Caco-2 (cell line): ENCODE results near the genes RCVRN and MYH2.

- PRO-cap: no peak
- RRBS: no CpG with 5 or more reads among the region's 9 CpGs
Observed at GRCh38 chr17:9665222-9666165, 20.2 kb downstream of the USP43 start.

GRCh38 chr17:9905090-9905490, at the start of gene RCVRN:
RCVRN (minus strand) TSS chr17:9905271.
- PRO-cap: no peak
- RRBS: no CpG with 5 or more reads among the region's 14 CpGs

DNA sequence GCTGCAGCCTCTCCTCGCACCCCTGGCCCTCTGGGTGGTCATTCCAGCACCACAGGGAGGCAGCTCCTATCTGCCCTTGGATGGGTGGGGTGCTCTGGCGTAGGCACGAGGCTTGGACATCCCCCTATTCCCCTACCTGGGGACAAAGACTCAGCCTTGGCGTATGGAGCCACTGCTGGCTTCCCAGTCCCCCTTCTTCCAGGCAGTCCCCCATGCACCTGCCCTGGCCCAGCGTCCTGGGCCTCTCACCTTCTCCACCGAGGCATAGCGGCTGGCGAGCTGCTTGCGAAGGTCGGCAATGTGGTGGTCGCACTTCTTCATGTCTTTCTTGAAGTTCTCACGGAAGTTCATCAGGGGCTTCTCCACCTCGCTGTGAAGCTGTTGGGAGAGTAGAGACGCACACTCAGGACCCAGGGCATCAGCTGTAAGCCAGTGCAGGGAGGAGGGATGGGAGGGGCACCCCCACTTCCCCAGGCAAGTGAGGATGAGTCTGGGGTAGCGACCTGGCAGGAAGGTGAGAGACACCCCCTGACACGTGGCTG, 21.4 kb upstream of the RCVRN start:
- PRO-cap: no peak
- RRBS: no CpG with 5 or more reads among the region's 16 CpGs

GRCh38 chr17:9959275-9959941, 54.3 kb upstream of the RCVRN start:
- PRO-cap: no peak
- RRBS: no CpG with 5 or more reads among the region's 23 CpGs

- PRO-cap: no peak
- RRBS: no CpG with 5 or more reads among the region's 10 CpGs
Observed at GRCh38 chr17:10151844-10152574, 46.4 kb downstream of the GAS7 start.

DNA sequence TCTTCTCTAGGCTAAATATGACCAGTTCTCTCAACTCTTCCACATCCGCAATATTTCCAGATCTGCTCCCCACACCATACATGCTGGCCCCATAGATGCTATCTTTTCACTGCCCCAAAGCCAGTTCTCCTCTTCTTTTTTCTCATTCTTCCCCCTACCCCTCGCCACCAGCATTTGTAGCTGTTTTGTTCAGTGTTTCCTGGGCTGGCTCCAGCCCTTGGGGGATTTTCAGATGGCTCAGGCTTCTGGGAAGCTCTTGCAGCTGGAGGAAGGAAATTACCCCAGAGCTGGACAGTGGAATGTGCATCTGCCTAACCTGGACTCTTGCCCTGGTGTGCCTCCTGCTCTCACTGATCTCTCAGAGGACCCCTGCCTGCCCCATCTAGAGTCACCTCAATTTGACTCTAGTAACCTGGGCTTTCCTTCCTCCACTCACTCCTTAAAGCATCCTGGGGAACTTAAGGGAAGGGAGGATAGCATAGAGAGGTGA, 82.8 kb downstream of the MYH13 start:
- PRO-cap: no peak
- RRBS: no CpG with 5 or more reads among the region's 2 CpGs

- PRO-cap: no peak
- RRBS: no CpG with 5 or more reads among the region's 11 CpGs
Observed at GRCh38 chr17:10549514-10550055, at the start of gene MYH2. MYH2 (minus strand) TSS chr17:10549658.

DNA sequence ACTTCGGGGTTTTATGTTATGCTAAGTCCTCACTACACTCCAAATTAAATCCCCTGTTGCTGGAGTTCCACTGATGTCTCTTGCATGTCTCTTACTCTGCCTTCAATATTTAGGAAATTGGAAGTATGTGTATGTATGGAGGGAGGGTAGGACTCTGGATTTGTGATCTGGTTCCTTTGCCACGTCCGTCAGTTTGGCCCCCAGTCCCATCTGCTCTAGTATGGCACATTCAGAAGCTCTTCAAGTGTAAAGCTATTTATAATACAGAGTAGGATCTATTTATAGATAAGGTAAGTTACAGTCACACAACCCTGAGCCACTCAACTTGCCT, 19.1 kb downstream of the TMEM238L start:
- PRO-cap: no peak
- RRBS: no CpG with 5 or more reads among the region's 3 CpGs

GRCh38 chr17:12081035-12081514, 60.4 kb downstream of the MAP2K4 start:
- PRO-cap: no peak
- RRBS: no CpG with 5 or more reads among the region's 2 CpGs

DNA sequence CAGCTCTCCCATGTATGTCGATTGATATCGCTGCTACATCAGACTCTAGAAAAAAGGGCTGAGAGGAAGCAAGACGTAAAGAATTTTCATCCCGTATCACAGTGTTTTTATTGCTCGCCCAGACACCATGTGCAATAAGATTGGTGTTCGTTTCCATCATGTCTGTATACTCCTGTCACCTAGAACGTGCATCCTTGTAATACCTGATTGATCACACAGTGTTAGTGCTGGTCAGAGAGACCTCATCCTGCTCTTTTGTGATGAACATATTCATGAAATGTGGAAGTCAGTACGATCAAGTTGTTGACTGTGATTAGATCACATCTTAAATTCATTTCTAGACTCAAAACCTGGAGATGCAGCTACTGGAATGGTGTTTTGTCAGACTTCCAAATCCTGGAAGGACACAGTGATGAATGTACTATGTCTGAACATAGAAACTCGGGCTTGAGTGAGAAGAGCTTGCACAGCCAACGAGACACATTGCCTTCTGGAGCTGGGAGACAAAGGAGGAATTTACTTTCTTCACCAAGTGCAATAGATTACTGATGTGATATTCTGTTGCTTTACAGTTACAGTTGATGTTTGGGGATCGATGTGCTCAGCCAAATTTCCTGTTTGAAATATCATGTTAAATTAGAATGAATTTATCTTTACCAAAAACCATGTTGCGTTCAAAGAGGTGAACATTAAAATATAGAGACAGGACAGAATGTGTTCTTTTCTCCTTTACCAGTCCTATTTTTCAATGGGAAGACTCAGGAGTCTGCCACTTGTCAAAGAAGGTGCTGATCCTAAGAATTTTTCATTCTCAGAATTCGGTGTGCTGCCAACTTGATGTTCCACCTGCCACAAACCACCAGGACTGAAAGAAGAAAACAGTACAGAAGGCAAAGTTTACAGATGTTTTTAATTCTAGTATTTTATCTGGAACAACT, 120.8 kb downstream of the MAP2K4 start:
- PRO-cap: no peak
- RRBS: no CpG with 5 or more reads among the region's 13 CpGs

GRCh38 chr17:12549460-12550101, 116.1 kb upstream of the MYOCD start:
- PRO-cap: no peak
- RRBS: no CpG with 5 or more reads among the region's 14 CpGs

DNA sequence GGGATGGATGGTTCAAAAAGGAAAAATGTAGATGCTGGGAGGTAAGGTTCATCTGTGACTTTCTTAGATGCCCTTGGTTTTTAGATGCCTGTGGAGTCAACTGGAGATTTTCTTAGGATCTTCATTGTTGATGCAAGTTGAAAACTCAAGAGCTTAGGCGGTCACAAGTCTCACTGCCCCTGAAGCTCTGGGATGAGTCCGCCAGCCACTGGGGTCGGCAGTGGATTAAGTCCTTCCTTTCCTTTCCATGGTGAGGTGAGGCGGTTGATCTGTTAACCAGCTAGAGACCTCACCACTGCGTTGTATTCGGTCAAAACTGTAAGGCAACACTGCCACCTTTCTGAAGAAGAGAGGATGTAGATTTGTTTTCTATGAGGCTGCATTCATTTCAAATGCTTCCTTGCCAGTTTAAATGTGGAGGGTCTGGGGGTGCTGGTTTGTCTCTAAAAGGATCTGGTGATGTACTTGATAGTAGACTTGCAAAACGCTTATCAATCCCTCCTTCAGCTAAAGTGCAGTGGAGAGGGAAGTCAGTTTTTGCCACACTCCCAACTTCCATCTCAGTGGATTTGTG, 1.6 kb downstream of the MYOCD start:
- PRO-cap: no peak
- RRBS: no CpG with 5 or more reads among the region's 7 CpGs

DNA sequence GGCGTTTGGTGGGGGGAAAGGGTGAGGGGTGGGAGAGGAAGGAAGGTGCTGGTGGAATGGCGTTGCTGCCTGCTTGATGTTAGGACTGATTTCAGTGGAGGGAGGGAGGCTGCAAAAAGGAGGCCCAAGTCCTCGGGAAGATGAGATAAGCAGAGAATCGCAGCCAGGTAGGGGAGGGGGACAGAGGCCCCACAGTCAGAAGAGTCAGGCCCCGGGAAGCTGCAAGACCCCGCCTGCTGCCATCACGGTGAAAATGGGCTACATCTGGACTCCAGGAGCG, 1.1 kb downstream of the ARHGAP44 start:
- PRO-cap: no peak
- RRBS: no CpG with 5 or more reads among the region's 8 CpGs

GRCh38 chr17:12989344-12989779, 28.5 kb downstream of the ELAC2 start:
- PRO-cap: no peak
- RRBS: no CpG with 5 or more reads among the region's 6 CpGs

DNA sequence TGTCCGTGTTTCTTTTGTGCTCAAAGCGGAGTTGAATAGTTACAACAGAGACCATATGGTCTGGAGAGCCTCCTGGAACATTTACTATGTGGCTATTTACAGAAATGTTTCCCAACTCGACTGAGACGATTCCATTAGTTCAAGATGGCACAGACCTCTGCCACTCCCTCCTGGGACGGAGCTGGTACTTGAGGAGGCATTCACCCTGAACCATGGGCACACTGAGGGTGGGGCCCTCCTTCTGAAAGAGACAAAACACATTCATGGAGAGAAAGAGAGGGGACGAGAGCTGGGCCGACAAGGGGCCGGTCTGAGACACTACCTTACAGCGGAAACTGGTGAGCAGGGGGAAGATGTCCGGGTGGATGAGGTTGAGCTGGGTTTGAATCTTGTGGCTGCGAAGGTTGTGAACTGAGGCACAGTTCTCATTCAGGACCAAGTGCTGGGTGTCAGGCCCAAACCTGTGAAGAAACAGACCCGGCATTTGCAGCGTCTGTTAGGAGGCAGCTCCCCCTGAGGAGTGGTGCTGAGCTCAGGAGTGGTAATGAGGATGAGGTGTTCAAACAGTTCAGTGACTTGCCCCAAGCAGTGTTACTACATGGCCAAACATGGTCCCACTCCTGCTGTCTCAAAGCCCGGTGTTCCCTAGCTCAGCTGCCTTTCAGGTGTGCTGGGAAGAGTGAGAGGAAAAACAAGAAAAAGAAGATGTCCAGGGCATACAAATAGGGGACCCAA, 15.5 kb downstream of the ELAC2 start:
- PRO-cap: no peak
- RRBS: 100% methylated on average over 1 of the region's 14 CpGs

DNA sequence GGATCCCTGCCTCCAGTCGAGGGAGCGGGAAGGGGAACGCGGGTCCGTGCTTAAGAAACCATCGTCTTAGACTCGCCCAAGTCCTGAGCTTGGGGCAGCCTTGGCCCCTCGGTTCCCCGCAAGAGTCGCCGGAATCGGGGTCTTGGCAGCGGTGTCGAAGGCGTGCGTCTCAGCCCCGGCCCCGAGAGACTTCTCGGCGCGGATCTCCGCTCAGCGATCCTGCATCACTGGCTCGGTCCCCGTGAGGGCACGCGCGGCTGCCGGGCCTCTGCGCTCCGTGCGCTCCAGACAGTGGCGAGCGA, 453 bp downstream of the HS3ST3A1 start:
- PRO-cap: no peak
- RRBS: 98% methylated on average over 23 of the region's 34 CpGs

GRCh38 chr17:13792283-13792775, 190.6 kb upstream of the HS3ST3A1 start:
- PRO-cap: no peak
- RRBS: no CpG with 5 or more reads among the region's 3 CpGs

- PRO-cap: no peak
- RRBS: no CpG with 5 or more reads among the region's 5 CpGs
Observed at GRCh38 chr17:14316490-14316840, 15.6 kb downstream of the HS3ST3B1 start.

GRCh38 chr17:14428174-14428580, 127.3 kb downstream of the HS3ST3B1 start:
- PRO-cap: no peak
- RRBS: no CpG with 5 or more reads among the region's 8 CpGs

DNA sequence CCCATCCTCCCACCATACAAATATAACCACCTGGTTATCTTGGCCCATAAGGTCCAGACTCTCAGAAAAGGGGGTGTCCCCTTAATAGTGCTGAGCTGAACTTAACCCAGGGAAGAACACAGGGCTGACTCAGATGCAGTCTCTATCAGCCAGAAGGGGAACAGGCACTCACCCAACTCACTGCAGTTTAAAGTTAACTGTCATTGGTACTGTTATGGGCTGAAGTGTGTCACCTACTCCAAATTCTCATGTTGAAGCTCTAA, 62.1 kb upstream of the TEKT3 start:
- PRO-cap: no peak